Karpas-422 (cell line): ENCODE data around the genes RGN, ZNF182 and SSX3.

DNA sequence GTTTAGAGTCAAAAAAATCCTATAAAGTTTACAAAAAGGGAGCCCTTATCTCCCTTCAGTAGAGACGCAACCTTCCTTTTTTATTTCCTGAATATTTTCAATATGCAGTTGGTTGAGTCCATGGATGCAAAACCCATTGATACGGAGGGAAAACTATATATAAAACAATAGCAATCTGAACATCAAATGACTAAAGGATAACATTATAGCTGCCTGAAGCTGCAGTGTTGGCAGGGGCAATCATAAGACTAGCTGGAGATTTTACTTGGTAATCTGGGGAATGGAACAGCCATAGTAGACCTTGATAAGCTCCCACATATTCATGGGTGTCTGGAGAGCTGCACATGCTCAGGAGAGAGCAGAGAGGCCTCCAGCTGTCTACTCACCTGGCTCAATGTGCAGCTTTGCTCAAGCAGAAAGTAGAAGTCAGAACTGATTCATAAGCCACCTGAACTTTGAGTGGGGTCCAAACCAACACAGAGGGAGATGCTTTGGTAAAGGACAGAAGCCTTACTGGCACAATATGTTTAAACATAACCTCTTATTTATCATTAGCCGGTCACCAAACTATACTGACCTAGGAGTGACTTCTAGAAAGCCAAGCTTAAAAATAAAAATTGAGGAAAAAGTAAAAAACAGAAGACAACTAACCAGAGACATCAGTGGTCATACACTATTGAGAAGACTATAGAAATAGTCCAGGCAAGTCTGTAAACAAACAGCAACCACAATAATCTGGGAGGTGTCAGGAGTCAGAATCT, 54.4 kb downstream of the KDM6A start:
- PRO-cap = no peak
- RAMPAGE, long total RNA = no peak

DNA sequence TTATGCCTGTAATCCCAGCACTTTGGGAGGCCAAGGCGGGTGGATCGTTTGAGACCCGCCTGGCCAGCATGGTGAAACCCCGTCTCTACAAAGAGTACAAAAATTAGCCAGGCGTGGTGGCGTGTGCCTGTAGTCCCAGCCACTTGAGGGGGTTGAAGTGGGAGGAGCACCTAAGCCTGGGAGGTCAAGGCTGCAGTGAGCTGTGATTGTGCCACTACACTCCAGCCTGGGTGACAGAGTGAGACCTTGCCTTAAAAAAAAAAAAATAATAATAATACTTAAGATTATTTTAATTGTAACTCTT, 80.8 kb downstream of the KDM6A start:
- PRO-cap = no peak
- RAMPAGE, long total RNA = no peak

- PRO-cap = no peak
- RAMPAGE, long total RNA = no peak
These were observed 2.2 kb downstream of the DIPK2B start for GRCh38 chrX:45198153-45199239.

DNA sequence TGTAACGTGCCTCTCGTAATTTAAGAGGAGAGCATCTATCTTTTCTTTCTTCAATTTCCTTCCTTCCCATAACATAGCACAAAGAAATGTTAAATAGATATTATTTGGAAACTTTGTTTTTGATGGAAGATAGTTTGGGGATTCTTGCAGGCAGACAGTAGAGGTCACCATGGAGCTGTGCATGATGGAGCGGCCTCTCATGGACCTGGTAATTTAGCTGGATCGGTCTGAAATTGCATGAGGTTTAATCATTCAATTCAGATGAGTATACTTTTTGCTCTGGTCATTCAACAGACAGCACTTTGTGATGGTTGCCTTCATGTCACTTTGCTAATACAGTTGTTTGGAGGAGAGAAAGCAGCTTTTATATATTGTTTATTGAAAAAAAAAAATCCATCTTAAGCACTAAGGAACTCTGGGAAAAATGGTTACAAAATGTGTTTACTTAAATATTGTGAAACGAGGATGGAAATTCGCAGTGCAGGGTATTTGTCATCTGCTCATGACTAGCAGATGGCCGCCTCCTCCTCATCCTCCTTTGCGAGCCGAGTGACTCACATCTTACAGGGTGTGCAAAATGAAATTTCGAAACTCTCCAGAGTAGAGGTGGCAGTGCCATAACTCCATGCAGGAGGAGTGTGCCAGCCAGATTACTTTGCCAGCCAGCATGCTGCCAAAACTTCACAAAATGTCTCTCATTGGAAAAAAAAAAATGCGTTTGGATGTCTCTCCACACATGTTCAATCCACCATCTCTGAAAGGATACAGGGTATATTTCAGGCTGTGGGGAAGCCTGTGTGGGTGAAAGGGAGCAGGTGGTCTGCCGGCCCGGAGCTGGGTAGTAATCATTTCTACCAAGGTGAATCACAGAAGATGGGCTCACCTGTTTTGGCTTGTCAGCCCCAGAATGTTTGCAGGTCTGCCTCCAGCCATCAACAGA, 314.8 kb upstream of the DIPK2B start:
- PRO-cap = no peak
- RAMPAGE, long total RNA = no peak

DNA sequence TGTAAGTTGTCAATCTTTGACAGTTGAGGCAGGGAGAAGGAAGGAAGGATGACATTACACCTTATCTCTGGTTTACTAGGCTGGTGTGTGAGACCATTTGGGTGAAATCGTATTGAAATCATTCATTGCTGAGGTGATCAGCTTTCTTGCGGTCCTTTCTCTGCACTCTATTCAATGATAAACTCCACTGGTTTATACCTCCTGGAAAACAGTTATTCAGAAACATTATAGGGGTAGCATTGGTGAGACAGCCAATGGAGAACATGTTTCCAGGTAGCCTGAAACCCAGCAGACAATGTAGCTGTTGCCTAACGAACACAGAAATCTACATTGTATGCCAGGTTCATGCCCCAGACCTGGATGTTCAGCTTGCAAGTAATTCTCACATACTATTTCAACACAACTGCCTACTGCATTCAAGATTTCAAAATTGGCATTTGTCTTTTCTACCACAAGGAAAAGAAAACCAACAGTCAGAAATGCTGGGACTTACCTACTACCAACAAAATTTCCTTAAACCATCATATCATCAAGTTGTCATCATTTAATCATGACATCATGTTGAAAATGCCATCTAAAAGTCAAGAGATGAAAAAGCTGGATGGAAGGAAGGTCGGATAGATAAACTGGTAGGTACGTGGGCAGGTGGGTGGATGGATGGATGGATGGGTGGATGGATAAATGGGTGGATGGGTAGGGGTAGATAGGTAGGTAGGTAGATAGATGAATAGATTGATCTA, 545.4 kb upstream of the DIPK2B start:
- PRO-cap = no peak
- RAMPAGE, long total RNA = no peak

DNA sequence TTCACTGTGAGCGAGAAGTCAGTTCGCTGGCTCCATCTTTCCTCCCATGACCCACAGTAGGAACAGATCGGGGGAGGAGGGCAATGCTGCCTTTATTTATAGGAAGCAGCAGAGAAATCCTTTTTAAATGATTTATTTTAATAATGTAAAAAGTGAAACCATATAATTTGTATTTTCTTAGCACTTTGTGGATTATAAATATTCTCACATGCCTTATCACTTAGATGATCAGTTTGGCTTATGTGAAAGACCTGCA, 129.6 kb upstream of the KRBOX4 start:
- PRO-cap = no peak
- RAMPAGE, long total RNA = no peak

DNA sequence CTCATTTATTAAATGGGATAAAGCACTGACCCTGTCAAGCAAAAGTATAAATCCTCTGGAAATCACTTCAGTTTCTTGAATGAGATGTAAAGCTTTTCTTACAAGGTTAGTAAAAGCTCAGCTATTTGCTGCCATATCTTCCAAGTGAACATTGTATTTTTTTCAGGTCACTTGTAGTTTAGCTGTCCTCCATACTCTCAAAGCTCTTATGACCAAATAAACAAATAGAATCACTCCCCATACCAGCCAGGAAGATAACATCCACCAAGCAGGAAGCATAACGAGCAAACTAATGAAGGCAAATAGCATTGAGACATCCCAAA, 9.2 kb downstream of the KRBOX4 start:
- PRO-cap = no peak
- RAMPAGE, long total RNA = no peak

GRCh38 chrX:46903567-46904012, 8.6 kb upstream of the JADE3 start:
- PRO-cap = no peak
- RAMPAGE, long total RNA = no peak

DNA sequence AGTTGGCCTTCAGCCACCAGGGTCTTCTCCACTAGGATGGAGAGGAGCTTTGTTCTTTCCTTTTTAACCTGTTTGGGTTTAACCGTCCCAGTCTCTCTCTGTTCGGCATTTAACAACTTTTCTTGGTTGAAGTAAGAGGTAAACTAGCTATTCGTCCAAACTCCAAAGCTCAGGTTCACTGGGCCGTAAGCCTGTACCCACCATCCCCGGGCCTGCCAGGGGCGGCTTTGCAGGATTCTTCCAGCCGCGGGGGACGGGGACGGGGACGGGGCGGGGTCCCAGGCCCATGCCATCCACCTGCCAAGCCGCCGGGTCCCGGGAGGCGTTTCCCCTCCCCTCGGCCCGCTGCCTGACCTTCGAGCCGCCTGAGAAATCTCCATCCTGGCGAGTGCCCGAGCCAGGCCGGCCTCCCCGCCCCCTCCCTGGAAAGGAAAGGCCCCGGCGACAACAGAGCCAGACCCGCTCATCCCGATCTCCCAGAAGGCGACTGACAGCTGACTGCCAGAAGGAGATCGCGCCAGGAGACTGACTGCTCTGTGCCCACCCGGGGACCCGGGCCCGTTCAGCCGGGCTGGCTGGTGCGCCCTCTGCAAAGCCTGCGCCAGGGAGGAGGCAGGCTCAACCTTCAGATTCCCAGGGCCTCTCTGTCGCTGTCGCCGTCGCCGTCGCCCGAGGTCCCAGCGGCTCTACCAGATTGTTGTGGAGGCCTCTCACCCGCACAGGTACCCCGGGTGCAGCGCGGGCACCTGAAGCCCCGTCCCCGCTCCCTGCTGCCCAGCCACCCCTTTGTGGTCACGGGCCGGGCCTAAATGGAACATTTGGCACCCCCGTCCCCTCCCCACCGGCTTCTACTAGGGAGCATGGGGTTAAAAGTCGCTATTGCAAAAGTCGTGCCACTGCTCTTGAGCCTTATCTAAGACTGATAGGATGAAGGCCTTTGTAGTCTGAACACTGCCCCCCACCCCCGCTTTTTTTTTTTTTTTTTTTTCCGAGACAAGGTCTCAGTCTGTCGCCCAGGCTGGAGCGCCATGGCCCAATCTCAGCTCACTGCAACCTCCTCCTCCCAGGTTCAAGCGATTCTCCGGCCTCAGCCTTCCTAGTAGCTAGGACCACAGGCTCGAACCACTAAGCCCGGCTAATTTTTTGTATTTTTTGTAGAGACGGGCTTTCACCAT, at the start of gene RGN:
TSS of gene RGN (plus strand) at position 456 of the 1,175 bp plus-strand sequence.
- PRO-cap = no peak
- RAMPAGE, long total RNA = no peak

DNA sequence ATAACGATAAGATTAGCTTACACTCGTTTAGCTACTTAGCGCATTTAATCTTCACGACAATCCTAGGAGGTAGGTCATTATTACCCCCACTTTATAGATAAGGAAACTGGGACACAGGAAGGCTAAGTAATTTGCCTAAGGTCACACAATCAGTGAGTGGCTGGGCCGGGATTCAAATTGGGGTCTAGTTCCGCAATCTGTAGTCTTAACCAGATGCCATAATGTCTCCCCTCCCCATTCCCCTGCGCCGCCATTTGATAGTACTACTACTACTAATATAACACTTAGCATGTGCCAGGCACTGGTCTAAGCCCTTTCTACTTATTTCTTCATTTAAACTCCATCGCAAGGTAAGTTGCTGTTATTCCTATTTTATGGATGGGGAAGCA, 1.6 kb upstream of the UBA1 start:
- PRO-cap = unidirectional peak, plus-strand start at position 237 of the sequence
- RAMPAGE, long total RNA = no peak

DNA sequence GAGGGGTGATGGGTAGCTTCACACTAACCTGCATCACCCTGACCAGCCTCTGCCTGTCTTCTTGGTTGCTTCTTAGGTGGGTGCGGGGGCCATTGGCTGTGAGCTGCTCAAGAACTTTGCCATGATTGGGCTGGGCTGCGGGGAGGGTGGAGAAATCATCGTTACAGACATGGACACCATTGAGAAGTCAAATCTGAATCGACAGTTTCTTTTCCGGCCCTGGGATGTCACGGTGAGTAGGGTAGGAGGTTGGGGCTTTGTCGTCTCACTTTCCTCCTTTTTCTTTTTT, 9.8 kb downstream of the UBA1 start:
- PRO-cap = no peak
- RAMPAGE, long total RNA = no peak

DNA sequence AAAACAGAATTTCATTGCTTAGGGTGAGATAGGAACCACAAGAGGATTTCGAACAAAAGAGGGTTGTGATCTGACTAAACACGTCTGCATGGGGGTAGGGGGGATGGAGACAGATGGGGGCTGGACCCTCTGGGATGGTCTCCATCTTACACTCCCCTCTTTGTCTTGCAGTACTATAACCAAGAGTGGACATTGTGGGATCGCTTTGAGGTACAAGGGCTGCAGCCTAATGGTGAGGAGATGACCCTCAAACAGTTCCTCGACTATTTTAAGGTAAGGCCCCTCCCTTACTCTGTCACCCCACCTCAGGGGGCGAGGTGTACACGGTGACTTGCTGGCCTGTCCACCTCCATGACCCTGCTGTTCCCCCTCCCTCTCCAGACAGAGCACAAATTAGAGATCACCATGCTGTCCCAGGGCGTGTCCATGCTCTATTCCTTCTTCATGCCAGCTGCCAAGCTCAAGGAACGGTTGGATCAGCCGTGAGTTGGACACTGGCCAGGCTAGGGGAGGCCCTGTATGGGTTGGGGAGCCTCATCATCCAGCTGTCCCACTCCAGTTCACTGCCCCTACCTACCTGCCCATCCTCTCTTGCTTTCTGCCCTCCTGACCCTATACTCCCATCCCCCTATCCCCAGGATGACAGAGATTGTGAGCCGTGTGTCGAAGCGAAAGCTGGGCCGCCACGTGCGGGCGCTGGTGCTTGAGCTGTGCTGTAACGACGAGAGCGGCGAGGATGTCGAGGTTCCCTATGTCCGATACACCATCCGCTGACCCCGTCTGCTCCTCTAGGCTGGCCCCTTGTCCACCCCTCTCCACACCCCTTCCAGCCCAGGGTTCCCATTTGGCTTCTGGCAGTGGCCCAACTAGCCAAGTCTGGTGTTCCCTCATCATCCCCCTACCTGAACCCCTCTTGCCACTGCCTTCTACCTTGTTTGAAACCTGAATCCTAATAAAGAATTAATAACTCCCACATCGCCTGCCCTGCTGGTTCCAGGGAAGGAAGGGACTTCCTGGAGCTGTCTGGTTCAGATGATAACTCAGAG, 4.0 kb upstream of the CDK16 start:
- PRO-cap = no peak
- RAMPAGE, long total RNA = no peak

- PRO-cap = no peak
- RAMPAGE, long total RNA = no peak
These were observed 1.9 kb downstream of the CDK16 start for GRCh38 chrX:47220156-47221097.

DNA sequence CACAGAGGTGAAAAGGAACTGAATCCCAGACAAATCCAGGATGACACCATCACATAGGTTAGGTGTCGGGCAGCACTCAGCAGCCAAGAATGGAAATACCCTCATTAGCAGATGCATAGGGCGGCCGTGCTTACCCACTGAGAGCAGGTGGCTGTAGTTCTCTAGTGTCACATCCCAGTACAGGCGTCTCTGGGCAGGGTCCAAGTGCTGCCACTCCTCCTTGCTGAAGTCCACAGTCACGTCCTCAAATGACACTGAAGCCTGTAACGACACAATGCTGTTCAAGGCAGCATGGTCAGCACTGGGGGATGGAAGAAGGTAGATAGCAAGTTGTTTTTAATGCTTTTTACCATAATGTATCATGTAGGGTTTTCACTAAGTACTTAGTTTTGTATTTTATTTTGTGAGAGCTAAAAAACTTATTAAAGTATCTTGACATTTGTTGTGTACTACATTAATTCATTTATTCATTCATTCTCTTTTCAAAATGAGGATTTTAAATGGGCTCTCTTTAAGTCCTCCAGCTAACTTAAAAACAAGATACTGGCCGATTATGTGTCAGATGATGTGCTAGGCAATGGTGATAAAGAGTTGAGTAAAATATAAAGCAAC, 26.8 kb downstream of the ZNF41 start:
- PRO-cap = no peak
- RAMPAGE, long total RNA = no peak

GRCh38 chrX:47523366-47523897, 37.6 kb upstream of the ARAF start:
- PRO-cap = no peak
- RAMPAGE, long total RNA = no peak

- PRO-cap = no peak
- RAMPAGE, long total RNA = no peak
These were observed 20.1 kb upstream of the ARAF start for GRCh38 chrX:47540653-47541634.

GRCh38 chrX:47584988-47585928, 3.0 kb downstream of the TIMP1 start:
- PRO-cap = no peak
- RAMPAGE, long total RNA = no peak

DNA sequence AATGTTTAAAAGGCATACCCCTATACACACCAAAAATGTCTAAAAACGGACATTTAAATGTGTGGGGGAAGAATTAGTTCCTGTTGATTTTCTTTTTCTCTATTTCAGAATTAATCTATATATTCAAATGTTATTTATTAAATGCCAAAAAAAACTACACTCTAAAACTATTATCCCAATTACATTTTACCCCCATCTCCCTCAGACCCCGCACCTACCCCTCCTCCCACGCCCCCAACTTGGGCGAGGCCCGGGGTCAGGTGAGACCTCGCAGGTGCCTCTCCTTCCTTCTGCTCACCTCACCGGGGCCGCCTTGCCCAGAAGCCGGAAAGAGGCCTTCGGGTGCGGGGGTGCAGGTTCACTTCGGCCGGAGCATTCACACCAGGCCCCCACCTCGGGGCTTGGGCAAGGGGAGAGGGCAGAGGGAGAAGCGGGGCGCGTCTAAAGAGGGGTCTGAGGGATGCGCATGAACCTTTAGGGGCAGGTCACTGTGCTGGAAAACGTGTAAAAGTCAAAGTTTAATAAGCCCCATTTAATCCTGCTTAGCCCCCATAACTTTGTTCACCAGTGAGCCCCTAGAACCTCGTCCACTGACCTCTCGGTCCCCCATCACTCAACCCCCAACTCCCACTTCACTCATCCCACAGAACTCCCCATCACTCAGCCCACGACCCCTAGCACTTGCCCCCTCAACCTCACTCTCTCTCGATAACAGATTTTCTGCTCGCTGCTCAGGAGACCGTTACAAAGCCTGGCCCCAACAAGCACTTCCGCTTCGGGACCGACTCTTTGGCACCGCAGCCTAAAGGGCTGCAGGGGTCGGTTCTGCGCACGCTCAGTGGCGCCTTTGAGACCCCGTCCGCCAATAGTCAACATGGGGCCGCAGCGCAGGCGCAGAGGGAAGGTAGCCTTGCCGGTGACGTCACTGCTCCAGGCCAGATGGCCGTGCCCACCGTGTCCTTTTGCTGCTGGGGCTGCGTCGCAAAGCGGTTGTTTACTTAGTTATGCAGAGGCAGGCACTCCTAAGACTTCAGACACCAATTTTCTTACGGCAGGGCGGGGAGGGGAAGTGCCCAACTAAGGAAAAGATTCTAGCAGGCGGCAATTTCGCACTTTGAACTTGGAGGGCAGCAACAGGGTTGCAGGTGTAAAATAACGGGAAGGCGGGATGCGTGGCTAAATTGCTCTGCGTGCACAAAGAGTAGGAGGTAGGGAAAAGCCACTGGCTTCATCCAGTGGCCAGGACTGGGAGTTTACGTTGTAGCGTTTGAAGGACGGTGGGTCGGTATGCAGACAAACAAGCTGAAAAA, at the start of gene ZNF182:
TSS of gene ZNF182 (minus strand) at position 780 of the 1,310 bp plus-strand sequence.
- PRO-cap = bidirectional peak, plus-strand start at position 957 of the sequence, minus-strand start at position 762 of the sequence
- RAMPAGE, long total RNA = no peak

- PRO-cap = no peak
- RAMPAGE, long total RNA = no peak
These were observed 22.6 kb upstream of the SPACA5B start for GRCh38 chrX:48107710-48108252.

DNA sequence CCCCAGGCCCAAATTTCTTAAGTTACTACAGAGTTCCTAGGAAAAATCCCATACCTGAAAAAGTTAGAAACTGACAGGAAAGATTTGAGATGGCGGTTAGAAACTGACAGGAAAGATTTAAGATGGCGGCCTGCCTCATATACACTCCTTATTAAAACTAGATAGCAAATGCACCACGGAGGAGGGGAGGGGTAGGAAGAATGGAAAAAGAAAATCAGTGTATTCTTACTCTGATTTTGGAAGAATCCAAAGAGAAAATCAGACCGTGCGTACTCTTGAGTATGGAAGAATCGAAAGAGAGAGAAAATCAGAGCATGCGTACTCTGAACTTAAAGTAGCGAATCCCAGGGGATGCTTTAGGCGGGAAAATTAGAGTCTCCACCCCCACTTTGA, at the start of gene SSX3:
TSS of gene SSX3 (minus strand) at position 299 of the 393 bp plus-strand sequence.
- PRO-cap = no peak
- RAMPAGE, long total RNA = no peak